PC-3 (cell line): Measurements from ENCODE around the genes UBE4A, TREH and UPK2.

GRCh38 chr11:118213672-118214332 is 11.0 kb downstream of the JAML start:
- RAMPAGE, long total RNA = no peak

DNA sequence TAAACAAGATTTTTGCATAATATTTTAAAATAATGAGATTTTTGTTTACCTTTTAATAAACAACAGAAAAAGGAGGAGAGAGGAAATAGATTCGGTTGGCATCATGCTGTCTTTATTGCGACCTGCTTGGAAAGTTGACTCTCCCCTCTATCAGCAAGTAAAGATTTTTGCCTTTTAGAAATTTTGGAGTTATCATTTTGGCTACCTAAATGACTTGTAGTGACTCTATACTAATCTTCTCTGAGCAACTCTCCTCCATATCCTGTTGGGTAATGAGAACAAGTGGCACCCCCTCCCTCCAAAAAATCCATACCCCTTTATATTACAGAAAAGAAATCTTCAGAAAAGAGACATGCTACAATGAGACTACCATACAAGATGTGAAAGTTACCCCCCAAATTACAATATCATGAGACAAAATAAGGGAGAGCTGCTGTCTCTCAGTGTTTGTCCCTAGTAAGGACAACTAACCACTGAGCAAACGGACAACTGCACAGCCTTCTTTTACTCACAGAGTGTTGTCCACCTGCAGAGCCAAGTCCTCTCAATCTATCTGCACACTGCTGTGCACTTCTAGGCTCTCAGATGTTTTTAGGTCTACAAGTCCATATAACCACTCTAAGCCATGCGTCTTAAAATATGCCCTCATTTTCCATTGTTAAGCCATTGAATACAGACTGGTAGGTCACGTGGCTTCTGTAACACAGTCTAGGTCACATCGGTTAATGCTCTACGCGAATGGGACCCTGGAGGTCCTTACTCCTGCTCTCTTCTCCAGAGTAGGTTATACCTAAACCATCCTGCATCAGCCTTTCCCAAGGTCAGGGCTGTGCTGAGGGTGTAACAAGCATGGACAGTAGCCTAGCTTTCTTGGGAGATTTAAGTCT is 1.1 kb downstream of the JAML start:
- RAMPAGE, long total RNA = no peak

DNA sequence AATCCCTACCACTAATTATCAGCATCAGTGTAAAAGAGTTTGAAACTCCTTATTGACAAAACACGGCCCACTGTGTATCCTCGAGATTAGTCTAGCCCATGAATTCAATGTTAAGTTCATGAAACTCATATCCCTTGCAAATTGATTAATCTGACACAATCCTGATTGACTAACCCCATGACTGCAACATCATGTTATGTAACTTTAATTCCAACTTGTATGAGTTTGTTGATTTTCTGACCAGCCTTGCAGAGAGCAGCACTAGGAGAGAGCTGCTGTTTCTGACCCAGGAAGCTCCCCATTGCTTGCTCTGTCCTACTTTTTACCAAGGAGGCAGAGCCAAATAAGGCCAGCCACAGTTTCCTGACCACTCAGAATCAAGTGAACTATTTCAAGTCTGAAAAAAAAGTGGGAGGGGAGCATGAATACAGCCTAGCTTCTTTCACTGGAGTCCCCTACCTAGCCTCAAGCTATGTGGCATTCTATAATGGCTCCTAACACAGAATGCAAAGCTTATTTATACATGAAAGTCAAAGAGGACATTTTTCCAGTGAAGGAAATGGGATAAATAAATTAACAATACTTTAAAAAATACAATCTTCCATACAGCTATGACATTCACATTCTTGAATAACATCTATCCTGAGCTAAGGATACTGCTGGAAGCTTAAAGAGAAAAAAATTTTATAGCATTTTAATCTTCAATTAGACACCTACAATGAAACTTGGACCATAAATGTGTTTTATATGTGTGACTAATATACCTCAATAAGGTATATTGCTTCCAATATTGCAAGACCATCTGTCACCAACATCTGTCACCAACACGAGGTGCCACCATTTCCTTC is 13.1 kb downstream of the MPZL3 start:
- RAMPAGE, long total RNA = no peak

- RAMPAGE, long total RNA = no peak
These were observed 582 bp downstream of the CD3D start for GRCh38 chr11:118341905-118342341.

GRCh38 chr11:118359061-118359815 is at the start of gene UBE4A:
TSS of gene UBE4A (plus strand) at chr11:118359600.
- RAMPAGE, long total RNA = start-site peak on the plus strand at chr11:118359600-118359634, 600 and 408 reads in 2 replicates

DNA sequence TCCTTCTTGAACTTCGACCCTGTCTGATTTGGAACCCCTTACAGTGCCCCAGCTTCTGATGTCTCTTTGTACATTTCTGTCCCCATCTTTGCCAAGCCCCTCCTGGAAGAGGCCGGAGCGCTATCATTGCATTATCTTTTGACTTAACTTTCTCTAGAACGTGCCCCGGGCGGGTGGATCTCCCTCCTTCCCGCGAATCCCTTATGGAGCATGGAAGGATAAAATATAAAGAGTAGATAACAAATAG is 339 bp downstream of the UBE4A start:
- RAMPAGE, long total RNA = no peak

- RAMPAGE, long total RNA = no peak
These were observed 2.6 kb upstream of the ATP5MG start for GRCh38 chr11:118398644-118399355.

- RAMPAGE, long total RNA = no peak
These were observed 1.6 kb downstream of the KMT2A start for GRCh38 chr11:118437870-118438236.

GRCh38 chr11:118609290-118609781 is 1.9 kb downstream of the PHLDB1 start:
- RAMPAGE, long total RNA = no peak

DNA sequence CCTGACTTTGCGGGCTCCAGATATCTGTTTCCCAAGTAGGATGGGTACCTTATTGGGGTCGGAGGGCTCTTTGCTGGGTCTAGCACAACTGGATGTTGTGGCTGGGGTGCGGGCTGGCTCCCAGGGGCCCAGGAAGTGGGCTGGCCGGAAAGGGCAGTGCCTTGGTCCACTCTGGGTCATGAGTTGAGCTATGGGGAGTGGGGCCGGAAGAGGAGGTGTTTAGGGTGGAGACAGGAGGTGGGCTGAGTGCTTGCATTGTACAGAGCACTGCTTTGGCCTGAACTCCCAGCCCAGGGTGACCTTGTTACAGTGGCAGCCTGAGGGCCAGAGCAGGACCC is 13.1 kb downstream of the PHLDB1 start:
- RAMPAGE, long total RNA = no peak

DNA sequence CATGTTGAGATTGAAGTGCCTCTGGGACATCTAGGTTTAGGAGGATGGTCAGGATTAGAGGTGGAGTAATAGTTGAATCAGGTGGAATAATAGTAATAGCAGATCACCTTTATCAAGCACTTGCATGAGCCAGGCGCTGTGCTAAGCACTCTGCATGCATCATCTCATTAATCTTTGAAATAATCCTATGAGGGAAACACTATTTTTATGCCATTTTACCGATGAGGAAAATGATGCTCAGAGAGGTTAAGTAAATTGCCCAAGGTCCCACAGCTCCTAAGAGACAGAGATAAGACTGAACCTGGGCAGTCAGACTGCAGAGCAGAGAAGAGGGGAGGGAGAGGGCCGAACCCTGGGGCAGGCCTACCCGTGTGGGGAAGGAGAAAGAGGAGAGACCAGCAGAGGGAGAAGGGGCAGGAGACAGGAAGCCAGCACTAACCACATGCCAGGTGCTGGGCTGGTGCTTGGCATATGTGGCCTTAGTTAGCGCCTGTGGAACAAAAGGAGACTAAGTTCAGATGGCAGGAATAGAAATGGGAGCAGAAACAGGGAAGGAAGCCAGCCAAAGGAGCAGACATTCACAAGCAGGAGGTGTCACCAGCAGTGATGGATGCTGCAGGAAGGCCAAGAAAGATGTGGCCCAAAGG is 27.0 kb downstream of the TREH start:
- RAMPAGE, long total RNA = no peak

- RAMPAGE, long total RNA = no peak
These were observed at the start of gene TREH for GRCh38 chr11:118679471-118680012. TSS of gene TREH (minus strand) at chr11:118679650.

- RAMPAGE, long total RNA = no peak
These were observed 28.3 kb downstream of the DDX6 start for GRCh38 chr11:118762616-118763019.

DNA sequence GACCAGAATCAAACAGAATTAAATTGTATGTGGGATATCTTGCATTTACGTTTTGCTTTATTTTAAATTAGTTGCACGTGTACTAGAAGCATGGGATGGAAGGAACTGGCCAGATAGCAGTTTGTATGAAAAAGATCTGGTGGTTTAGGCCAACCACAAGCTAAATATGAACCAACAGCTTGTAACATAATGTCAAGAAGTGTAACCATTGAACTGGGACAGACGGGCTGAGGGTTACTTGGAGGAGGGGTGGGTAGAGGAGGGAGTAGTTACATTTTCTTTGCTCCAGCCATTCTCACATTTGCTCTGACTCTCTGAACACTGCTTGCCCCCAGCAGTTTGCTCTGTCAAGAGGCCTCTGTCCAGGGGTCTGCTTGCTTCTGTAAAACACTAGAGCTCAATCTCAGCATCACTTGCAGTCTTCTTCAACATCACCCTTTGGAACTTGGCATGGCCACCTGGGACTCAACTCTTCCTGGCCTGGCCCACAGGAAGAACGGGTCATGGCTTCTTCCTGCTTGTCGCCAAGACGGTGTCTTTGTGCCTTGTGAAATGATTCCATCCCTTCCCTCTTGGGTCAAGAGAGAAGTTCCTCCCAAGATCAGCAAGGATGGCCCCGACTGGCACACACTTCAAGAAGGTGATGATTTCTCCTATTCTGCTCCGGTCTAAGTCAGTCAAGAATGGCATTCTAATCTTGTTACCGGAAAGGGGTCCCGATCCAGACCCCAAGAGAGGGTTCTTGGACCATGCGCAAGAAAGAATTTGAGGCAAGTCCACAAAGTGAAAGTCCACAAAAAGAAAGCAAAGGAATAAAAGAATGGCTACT is 31.5 kb upstream of the CXCR5 start:
- RAMPAGE, long total RNA = no peak

- RAMPAGE, long total RNA = no peak
These were observed 14.0 kb upstream of the CXCR5 start for GRCh38 chr11:118869618-118870099.

DNA sequence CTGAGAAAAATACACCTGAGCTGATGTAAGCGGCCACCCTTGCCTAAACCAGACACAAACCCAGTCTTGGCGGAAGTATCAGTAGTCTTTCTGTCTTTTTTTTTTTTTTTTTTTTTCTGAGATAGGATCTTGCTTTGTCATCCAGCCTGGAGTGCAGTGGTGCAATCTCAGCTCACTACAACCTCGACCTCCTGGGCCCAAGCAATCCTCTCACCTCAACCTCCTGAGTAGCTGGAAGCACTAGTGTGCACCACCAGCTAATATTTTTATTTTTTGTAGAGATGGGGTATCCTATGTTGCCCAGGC is 5.5 kb upstream of the CXCR5 start:
- RAMPAGE, long total RNA = no peak

GRCh38 chr11:118898735-118899341 is 15.1 kb downstream of the CXCR5 start:
- RAMPAGE, long total RNA = no peak

DNA sequence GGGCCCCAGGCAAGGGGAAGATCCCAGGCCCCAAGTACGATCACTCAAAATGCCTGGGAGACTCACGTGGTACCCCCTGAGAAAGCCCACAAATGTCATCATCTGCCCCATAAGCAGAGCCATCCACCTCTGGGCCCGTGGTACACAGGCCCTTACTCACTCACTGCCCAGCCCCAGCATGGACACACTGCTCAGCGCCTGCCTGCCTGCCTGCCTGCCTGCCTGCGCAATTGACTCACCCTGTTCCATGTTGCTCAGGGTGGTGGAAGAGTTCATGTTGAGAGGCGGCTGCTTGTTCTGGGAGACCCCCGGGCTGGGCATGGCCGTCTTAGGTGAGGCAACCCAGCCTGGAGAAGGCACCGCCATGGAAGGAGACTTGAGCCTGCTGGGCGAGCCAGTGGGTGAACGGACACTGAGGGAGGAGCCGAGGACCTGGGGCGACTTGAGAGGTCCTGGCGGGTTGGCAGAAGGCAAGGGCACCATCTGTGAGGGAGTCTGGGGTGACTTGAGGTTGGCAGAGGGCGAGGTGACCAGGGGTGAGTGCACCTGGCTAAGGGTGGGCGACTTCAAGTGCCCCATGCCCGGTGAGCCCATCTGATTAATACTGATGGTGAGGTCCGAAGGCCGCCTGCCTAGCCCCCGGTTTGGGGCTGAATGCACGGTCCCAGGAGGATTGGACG is 16.8 kb downstream of the CXCR5 start:
- RAMPAGE, long total RNA = no peak

GRCh38 chr11:118908334-118908979 is 17.3 kb downstream of the BCL9L start:
- RAMPAGE, long total RNA = no peak

DNA sequence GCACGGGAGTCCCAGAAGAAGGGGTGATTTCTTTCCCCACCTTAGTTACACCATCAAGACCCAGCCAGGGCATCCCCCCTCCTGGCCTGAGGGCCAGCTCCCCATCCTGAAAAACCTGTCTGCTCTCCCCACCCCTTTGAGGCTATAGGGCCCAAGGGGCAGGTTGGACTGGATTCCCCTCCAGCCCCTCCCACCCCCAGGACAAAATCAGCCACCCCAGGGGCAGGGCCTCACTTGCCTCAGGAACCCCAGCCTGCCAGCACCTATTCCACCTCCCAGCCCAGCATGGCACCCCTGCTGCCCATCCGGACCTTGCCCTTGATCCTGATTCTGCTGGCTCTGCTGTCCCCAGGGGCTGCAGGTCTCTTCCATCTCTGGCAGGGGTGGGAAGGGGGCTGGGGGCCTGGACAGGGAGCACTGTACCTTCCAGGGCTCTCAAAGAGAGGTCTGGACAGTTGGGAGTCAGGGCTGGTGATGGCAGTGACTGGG is at the start of gene UPK2:
UPK2 (plus strand) TSS at position 233 of the 489 bp plus-strand sequence.
- RAMPAGE, long total RNA = no peak